SK-MEL-5 (cell line): ENCODE measurements around the genes HMGCS1, TMEM267, ITGA2 and NDUFS4.

DNA sequence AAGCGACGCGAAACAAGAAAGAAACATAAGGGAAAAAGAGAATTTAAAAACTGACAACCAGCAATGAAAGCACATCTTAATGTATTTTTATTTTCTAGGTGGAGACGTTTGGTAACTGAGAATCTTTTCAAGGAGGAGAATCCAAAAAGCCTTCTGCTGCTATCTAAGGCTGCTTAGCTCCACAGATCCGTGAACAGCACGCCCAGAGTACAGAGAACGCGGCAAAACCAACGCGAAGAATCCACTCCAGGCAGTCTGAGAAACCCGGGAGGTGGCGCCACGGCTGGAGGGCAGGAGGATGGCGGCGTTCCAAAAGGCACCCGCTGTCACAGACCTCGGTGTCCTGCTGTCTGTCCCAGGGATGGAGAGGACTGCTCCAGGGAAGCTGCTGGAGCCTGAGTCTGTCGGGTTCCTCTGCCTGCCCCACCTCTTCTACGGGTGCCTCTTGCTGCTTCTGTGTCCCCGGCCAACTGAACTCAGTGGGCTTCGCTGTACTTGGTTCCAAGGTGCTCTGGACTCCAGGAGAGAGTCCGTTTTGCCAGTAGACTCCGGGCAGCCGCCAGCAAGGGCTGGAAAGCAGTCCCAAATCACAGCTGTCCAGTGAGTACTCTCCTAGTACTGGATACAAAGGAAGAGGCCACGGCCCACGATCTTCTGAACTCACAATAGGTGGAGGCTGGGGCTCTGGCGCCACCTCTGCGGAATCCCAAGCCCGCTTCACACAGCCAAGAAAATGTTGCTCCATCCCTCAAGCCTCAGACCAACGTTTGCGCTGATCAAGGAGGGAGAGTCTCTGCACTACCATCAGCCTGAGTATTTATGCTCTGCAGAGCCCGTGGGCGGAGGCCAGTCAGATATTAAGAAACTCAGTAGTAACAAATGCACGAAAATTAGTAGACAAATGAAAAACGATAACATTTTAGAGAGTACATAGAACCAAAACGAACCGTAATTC lies 540 bp downstream of the ANXA2R start:
RAMPAGE:
- cytosol, long total RNA, result no peak
- long total RNA, result no peak
- nucleus, long total RNA, result no peak

DNA sequence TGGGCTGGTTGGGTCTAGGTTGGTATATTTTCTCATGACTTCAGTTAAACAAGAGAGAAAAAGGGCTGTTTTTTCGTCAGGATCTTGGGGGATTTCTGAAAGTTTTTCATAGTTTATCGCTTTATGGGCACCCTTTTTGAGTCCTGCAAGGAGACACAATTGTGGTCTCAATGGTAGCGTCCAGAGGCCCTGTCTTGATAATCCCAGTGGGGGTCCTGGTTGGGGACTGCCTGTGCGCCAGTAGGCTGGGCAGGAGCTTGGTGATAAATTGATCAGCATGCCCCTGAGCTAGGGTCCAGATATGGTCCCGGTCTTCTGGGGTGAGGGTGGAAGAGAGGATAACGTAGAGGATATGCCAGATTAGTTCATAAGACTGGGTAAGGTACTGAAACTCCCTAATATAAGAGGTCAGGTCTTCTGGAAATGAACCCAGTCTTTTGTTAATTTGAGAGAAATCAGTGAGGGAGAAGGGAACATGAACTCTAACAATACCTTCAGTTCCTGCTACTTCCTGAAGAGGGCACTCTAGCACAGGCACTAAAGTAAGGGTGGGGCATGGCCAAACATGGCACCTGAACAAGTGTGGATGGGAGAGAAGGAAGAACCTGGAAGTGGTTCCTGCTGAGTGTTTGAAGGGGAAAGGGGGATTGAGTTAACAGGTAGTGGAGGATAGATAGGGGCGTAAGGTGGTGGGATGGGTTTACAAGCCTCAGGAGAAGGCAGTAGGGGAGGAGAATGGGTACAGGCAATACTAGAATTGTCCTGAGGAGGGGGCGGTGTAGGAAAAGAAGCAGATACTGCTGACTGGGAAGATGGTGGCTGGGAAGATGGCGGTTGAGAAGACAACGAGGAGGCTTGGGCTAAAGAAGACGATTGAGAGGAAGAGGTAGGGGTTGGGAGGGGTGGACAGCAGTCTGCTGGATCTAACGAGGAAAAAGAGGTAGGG lies 33.7 kb upstream of the ANXA2R start:
RAMPAGE:
- cytosol, long total RNA, result no peak
- long total RNA, result no peak
- nucleus, long total RNA, result no peak

DNA sequence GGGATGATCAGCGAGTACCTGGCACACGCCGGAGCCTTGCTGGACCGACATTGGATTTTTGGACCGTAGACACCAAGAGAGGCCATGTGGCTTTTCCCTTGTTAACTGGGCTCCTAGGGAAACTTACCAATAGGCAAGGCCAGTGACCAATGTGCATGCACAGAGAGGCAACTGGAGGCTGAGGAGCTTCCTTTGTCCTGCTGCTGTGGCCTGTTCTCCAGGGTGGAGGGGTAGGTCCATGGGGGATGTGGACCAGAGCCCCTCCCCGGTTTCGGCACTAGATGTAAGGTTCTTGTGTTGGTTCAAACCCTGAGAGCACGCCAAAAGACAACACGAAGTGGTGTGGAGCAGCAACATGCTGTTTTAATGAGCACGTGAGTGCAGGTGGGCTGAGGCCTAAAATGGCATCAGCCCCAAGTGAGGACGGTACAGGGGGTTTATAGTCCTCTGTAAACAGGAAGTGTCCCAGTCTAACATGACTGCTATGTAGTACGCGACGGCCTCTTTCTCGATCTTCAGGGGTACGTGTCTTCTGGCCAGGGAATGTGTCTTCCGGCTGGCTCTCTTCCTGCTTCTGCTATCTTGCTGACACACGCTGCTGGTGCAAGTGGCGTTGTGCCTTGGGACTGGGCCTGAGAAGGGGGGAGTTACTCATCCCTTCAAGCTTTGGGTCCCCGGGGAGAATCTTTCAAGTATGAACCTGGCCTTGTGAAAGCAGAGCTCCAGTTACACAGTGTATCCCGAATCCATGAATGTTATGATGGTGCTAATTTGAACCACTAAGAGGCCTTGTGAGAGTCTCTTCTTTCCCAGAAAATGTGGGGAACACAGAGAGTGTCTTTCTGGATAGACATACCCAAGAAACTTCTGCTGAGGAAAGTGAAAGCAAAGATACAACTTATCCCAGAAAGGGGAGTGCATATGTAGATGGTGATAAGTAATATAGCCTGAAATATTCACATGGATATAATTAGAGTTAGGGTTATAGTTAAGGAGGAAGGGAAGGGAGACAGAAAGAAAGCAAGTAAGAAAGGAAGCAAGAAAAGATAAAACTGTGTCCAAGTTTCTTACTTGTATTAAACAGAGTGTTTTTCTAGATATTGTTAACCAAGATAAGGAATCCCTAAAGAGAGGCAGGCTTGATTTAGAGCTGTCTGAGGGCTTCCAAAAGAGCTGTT lies 35.3 kb upstream of the ANXA2R start:
RAMPAGE:
- cytosol, long total RNA, result no peak
- long total RNA, result no peak
- nucleus, long total RNA, result no peak

DNA sequence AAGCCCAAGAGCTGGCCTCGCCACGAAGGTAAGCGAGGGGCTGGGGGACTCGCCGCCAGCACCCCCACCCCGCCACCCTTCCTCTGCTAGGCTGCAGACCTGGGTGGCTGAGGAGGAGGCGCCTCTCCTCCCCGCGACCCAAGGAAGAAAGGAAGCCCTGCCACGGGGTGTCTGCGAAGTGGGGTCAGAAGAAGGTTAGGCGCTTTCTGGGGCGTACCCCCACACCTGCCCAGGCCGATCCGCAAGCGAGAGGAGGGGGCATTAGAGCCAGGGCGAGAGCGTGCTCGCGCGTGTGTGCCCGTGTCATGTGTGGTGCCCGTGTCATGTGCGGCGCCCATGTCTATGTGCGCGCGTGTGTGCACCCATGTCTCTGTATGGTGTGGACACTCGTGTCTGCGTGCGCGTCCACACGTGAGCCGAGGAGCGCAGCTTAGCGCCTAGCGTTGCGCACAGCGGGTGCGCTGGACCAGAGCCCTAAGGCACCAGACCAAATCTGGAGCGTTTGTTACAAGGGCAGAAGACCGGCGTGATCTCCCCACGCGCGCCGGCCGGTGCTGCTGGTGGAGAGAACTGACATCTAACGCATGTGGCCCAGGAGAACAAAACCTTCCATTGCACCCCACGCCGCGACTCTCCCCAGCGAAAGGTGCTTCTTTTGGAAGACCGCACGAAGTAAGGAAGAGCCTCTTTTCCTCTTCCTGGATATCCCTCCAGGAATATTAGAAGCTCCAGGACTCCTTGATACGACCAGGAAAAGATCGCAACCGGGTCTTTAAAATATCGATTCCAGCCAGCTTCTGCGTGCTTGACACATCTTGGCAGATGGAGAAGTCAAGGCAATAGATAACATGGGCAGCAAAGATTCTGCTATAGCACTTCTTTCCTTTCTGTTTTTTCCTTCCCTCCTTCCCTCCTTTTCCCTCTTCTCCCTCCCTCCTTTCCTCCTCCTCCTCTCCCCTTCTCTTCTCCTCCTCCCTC lies 648 bp downstream of the NIM1K start:
RAMPAGE:
- cytosol, long total RNA, result no peak
- long total RNA, result no peak
- nucleus, long total RNA, result no peak

DNA sequence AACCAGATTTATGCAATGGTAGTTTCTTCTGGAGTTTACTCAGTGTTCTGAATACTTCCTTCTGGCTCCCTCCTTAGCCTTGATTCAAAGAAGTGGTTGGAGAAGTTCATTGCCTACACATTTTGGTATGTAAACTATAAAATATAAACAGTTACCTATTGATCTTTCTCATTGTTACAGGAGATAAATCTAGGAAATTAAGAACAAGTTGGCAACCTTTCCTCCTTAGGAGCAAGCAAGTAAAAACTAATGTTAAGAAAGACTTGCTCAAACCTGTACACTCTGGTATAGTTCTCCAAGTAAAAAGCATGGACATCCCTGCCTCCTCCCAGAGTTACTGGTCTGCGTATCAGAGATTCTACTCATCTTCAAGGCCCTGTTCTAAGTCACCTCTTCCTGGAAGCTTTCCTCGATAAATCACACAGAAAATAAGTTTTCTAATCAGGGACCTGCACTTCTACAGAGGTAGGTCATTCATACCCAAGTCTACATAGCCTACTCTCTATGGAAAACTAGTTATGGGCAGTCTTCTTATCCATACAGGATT lies 3.2 kb downstream of the HMGCS1 start:
RAMPAGE:
- cytosol, long total RNA, result no peak
- long total RNA, result no peak
- nucleus, long total RNA, result no peak

GRCh38 chr5:43312424-43313524 lies at the start of gene HMGCS1:
Gene HMGCS1, minus strand, starts transcription at chr5:43313412.
RAMPAGE:
- cytosol, long total RNA, result start-site peak on the minus strand at chr5:43313410-43313478, 582 and 89 reads in 2 replicates
- long total RNA, result start-site peak on the minus strand at chr5:43313410-43313481, 686 and 64 reads in 2 replicates
- nucleus, long total RNA, result start-site peak on the minus strand at chr5:43313410-43313481, 232 and 96 reads in 2 replicates

DNA sequence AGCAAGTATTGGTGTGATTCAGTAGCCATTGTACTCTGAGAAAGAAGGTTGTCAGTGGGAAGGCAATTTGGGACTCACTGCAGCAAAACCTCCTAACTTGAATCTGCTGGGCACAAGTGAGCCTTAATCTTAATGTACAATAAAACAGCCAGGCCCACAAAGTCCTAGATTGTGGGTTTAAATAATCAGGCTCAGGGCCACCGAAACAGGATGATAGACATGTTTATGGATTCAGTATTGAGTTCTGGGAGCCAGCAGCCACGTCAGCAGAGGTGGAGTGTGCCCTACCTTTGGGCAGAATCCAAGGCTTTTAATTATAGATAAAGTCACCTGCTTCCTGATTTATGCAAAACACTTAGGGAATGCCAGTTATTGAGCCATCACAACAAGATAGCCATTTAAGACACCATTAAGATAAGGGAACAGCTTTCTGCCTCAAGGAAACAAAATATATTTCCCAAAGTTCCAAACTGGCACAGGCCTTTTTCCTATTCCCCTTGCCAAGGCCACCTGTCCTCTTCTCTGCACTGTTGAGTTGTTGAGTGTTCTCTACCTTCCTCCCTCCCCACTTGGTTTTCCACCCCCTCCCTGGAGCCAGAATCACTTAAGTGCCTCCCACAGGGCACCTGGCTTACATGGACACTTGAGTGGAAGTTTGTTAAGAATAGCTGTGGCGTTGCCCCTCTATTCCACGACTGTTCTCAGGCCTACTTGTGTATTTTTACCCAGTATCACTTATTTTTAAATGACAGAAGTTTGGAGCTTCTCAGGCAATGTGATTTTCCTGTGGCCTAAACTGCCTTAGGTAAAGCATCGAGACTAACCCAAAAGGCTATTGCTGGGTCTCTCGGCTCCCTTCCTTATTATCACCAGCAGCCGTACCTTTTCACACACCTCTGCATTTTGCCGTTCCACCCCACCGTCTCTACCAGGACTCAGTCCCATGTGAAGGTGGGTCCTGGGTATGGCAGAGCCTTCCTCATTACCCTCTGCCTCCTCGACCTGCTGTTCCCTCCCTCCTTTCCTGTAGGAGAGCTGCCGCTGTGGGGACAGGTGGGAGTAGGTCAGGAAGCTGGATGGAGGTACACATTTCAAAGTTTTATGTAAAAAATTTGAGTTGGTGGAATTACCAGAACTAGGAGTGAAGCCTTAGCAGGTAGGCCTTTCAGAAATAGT lies 2.2 kb downstream of the CCL28 start:
RAMPAGE:
- cytosol, long total RNA, result no peak
- long total RNA, result no peak
- nucleus, long total RNA, result no peak

GRCh38 chr5:43422197-43422678 lies 10.0 kb upstream of the CCL28 start:
RAMPAGE:
- cytosol, long total RNA, result no peak
- long total RNA, result no peak
- nucleus, long total RNA, result no peak

RAMPAGE:
- cytosol, long total RNA, result start-site peak on the minus strand at chr5:43483844-43483891, 431 and 327 reads in 2 replicates; start-site peak on the plus strand at chr5:43483938-43483992, 12 and 15 reads in 2 replicates; start-site peak on the minus strand at chr5:43484298-43484422, 36 and 26 reads in 2 replicates
- long total RNA, result start-site peak on the plus strand at chr5:43483913-43484026, 10 and 13 reads in 2 replicates
- nucleus, long total RNA, result start-site peak on the plus strand at chr5:43483880-43483980, 99 and 33 reads in 2 replicates
Observed at GRCh38 chr5:43483750-43484817, at the start of gene TMEM267. Gene TMEM267, minus strand, starts transcription at chr5:43483865.

DNA sequence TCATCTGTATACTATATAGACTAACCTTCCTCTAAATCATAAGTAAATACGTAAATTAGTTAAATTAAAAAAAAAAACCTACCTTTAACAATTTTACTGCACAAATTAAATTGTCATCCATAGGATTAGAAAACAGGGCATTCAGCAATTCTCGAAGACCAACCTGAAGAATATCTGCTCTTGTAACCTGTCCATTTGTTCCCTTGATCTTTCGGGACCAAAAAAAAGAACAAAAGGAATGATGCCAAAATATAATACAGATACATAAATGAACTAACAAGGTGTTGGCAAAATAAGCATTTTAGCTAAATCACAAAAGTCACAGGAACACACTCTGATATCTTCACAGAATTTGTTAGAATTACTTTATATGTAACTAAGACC lies 20.1 kb downstream of the PAIP1 start:
RAMPAGE:
- cytosol, long total RNA, result no peak
- long total RNA, result no peak
- nucleus, long total RNA, result no peak

GRCh38 chr5:50445132-50445757 lies 4.2 kb upstream of the EMB start:
RAMPAGE:
- cytosol, long total RNA, result no peak
- long total RNA, result no peak
- nucleus, long total RNA, result no peak

GRCh38 chr5:50969967-50970459 lies 303.6 kb downstream of the PARP8 start:
RAMPAGE:
- cytosol, long total RNA, result no peak
- long total RNA, result no peak
- nucleus, long total RNA, result no peak

GRCh38 chr5:52798951-52799839 lies 11.5 kb downstream of the ITGA1 start:
RAMPAGE:
- cytosol, long total RNA, result no peak
- long total RNA, result no peak
- nucleus, long total RNA, result no peak

RAMPAGE:
- cytosol, long total RNA, result no peak
- long total RNA, result no peak
- nucleus, long total RNA, result no peak
Observed at GRCh38 chr5:52836942-52837585, 49.3 kb downstream of the ITGA1 start.

RAMPAGE:
- cytosol, long total RNA, result no peak
- long total RNA, result no peak
- nucleus, long total RNA, result no peak
Observed at GRCh38 chr5:52859412-52859922, 71.8 kb downstream of the ITGA1 start.

GRCh38 chr5:52876392-52876948 lies 88.8 kb downstream of the ITGA1 start:
RAMPAGE:
- cytosol, long total RNA, result no peak
- long total RNA, result no peak
- nucleus, long total RNA, result no peak

GRCh38 chr5:52907682-52908125 lies 81.4 kb upstream of the ITGA2 start:
RAMPAGE:
- cytosol, long total RNA, result no peak
- long total RNA, result no peak
- nucleus, long total RNA, result no peak

GRCh38 chr5:52988662-52989700 lies at the start of gene ITGA2:
Gene ITGA2, plus strand, starts transcription at chr5:52989352.
RAMPAGE:
- cytosol, long total RNA, result no peak
- long total RNA, result start-site peak on the plus strand at chr5:52989309-52989369, 52 and 37 reads in 2 replicates
- nucleus, long total RNA, result start-site peak on the plus strand at chr5:52989279-52989344, 74 and 56 reads in 2 replicates

GRCh38 chr5:53560282-53561553 lies at the start of gene NDUFS4:
Gene NDUFS4, plus strand, starts transcription at chr5:53560639.
RAMPAGE:
- cytosol, long total RNA, result start-site peak on the plus strand at chr5:53560638-53560660, 2,085 and 6,446 reads in 2 replicates
- long total RNA, result start-site peak on the plus strand at chr5:53560637-53560668, 3,742 and 3,369 reads in 2 replicates
- nucleus, long total RNA, result start-site peak on the plus strand at chr5:53560638-53560660, 1,509 and 65 reads in 2 replicates

DNA sequence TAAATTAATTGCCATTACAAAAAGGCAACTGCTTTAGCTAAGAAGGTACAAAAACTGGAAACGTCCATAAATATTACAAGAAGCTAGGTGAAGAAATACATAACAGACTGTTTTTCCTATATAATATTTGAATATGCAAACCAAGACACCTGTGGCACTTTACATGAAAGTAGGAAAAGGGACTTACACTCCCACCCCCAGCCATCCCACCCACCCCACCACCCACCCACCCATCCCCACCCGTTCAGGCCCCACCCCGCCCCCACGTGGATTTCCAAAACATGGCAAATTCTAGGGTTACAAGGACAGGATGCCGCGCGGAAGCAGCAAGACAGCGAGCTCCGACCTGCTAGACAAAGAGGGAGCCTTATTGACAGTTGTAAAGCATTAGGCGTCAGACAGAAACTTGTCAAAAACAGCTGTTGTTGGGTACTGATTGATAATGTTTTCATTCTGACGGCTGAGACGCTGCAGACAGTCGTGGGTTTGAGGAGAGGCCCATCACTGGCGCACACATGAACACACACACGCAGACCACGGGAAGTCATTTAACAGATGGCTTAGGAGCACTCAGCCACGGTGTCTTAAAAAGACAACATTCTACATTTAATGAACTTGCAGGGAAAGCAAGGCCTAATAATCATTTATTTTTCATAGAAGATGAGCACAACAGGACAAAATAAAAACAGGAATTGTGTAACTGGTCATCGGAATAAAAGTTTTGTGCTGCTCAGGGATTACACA lies 323.9 kb downstream of the NDUFS4 start:
RAMPAGE:
- cytosol, long total RNA, result no peak
- long total RNA, result no peak
- nucleus, long total RNA, result no peak